GM19240 (cell line): ENCODE results near the genes EEF2KMT and LITAFD.

GRCh38 chr16:4733624-4733991 is 463 bp downstream of the ANKS3 start:
- RRBS: 2% methylated on average over 8 of the region's 18 CpGs

DNA sequence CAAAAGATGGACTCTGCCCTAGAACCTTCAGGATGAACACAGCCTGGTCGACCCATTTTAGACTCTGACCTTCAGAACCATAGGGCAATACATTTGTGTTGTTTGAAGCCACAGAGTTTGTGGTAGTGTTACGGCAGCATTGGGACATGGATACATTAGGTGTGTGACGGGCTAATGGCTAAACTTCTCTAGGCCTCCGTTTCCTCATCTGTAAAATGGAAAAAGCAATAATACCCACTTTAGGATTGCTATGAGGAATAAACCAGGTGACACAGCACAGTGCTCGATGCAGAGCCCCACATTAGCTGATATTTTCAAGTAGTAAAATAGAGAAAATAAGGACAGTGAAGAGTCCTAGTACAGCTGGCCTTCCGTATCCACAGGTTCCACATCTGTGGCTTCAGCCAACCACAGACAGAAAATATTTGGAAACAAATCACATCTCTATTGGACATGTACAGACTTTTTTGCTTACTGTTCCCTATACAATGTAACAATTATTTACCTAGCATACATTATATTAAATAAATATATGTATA is 1.9 kb upstream of the SMIM22 start:
- RRBS: no CpG with 5 or more reads among the region's 6 CpGs

DNA sequence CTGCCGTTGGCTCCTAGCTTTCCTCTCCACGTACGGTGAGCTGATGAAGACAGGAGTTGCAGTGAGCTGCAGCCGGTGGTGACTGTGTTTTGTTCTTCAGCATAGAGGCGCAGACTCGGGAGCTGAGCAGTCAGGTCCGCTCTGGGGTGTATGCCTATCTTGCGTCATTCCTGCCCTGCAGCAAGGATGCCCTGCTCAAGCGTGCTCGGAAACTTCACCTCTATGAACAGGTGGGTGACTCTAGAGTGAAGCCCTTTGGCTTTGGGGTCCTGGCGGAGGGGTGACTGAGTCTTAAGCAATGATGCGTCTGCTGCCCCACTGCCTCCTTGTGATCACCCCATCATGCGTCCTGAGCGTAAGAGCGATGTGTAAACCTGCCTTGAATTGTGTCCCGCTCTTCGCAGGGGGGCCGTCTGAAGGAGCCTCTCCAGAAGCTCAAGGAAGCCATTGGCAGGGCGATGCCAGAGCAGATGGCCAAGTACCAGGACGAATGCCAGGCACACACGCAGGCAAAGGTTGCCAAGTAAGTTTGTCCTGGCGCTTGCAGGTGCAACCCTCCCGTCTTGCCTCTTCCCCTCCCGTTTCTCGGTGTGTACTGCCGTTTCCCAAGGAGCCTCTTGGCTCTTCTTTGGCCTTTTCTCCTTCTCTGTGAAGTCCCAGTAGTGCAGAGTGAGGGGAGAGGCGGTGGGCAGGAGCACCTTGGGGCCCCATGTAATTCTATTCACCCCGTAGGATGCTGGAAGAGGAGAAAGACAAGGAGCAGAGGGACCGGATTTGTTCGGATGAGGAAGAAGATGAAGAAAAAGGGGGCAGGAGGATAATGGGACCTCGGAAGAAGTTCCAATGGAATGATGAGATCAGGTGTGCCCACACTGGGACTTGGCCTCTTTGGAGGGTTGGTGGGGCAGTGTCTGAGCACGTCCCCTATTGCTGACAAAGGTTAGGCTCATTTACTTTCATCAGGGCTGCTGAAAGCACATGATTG is 23.1 kb downstream of the UBN1 start:
- RRBS: no CpG with 5 or more reads among the region's 32 CpGs

DNA sequence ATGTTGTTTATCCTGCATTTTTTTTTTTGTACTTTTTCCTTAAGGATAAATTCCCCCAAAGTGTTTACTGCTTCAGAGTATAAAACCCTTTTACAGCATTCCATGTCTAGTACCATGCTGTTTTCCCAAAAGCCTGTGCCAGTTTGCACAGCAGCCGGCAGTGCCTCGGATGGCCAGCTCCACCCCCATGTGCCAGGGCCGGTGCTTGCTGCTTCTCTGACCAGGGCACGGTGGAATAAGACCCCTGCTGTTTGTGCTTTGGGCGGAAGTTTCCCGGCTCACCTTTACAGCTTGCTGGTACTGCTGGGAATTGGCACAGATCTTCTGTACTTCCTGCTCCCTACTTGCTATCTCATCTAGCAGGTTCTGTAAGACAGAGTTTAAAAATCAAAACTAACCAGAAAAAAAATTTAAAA is 41.4 kb downstream of the UBN1 start:
- RRBS: 96% methylated on average over 6 of the region's 6 CpGs

DNA sequence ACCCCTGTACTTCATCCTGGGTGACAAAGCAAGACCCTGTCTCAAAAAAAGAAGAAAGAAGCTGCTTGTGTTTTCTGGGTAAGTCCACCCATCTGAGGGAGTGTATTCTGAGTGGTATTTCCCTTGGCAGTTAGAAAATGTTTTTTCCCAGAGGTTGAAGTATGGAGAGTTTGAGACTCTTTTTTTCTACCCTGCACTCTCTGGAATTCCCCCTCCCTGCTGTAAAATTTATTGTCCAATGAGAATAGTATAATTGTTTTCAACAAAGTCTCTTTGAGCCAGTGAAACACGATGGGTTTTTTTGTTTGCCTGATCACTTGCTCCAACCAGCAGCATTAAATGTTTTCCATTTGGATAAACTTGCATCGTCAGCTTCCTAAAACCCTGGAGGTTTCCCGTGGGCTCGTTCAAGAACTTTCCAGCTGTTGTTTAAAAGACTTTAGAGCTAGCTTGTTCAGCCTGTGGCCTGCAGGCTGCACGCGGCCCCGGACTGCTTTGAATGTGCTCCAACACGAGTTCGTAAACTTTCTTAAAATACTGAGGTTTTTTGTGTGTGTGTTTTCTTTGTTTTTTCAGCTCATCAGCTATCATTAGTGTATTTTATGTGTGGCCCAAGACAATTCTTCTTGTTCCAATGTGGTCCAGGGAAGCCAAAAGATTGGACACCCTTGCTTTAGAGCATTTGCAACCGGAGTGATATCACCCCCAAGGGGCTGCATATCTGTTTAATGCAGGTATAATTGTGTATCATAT is 14.9 kb downstream of the NAGPA start:
- RRBS: no CpG with 5 or more reads among the region's 10 CpGs

- RRBS: 4% methylated on average over 2 of the region's 81 CpGs
Measured at GRCh38 chr16:5097439-5098344, at the start of gene EEF2KMT. Gene EEF2KMT (minus strand): TSS chr16:5097795.

DNA sequence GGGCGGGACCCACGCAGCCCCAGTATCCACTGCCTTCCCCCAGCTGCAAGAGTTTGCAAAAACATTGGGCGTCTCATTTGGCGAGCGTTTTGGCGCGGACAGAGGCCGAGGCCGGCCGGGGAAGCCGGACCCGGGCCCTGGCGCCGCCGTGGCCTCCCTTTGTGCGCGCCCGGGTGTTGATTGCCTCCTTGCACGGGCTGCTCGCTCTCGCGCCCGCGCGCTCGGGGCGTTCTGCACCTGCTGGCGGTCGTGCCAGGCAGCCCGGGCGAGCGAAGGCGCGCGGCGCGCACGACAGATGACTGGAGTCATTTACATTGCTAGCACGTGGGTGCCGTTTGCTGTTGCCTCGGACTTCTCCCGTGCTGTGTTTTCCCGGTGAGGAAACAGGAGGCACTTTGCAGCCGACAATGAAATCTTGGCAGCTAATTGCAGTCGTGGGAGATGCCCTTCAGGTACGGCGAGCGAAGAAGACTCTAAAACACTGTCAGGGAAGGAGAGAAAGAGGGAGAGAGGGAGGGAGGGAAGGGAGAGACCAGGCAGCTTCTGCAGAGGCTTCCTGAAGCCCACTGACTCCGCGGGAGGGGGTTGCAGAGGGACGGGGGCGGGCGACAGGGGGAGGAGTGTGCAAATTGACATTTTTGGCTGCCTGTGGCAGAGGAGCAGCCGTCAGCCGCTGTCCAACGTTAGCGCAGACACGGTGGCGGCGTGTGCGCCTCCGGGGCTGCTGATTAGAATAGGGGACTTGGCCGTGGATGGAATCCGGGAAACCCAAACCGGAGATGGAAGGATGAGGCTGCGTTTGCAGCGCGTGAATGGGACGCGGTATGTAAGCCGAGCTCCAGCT is 464.5 kb downstream of the RBFOX1 start:
- RRBS: 32% methylated on average over 24 of the region's 71 CpGs

DNA sequence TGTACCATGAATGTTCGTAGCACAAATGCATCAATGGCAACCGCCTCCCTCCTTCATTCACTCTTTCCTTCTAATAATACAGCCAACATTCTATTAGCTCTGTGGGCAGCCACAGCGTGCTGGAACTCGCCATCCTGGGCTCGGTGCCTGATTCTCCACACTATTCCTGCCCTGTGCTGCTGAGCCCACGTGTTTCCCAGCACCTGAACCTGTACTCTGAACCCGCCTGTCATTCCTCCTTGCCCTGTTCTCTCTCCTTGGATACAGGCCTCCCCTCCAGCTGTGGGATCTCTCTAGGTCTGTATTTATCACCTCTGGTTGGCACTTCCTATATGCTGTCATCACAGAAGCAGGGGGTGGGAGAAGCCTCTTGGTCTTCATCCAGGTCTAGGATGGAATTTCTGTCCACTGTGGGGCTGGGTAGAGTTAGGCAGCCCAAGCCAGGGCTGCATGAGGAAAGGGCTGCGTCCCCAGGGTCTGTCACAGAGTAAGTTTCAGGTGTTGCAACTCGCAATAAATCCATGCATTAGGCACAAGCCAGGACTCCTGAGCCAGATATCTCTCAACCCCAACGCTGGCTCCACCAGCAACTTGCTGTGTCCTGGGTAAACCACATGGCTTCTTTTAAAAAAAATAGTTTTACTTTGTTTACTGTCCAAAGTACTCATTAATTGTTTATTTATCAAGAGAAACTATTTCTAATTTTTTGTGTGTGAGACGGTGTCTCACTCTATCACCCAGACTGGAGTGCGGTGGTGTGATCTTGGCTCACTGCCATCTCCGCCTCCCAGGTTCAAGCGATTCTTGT is 56.1 kb downstream of the ABAT start:
- RRBS: no CpG with 5 or more reads among the region's 14 CpGs

- RRBS: no CpG with 5 or more reads among the region's 12 CpGs
Measured at GRCh38 chr16:8739692-8740565, 57.5 kb downstream of the TMEM186 start.

GRCh38 chr16:8806116-8807252 is 8.8 kb downstream of the PMM2 start:
- RRBS: no CpG with 5 or more reads among the region's 20 CpGs

- RRBS: no CpG with 5 or more reads among the region's 11 CpGs
Measured at GRCh38 chr16:8839437-8840211, 29.2 kb downstream of the CARHSP1 start.

DNA sequence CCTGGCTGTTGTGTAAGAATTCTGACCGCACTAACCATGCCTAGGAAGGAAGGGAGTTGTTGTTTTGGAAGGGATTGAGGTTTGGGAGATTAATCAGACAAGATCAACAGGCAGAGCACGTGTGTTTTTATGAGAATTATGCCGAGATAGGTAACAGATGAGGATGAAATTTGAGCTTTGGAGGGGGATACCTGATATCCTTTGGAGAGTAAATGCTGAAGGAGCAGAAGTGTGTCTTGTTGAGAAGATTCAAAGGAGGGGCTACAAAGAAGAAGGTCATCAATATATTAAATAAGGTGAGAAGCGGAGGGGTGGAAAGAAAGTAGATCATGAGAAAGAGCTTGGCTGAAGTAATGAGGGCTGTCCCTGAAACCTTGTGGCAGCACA is 26.7 kb downstream of the CARHSP1 start:
- RRBS: no CpG with 5 or more reads among the region's 4 CpGs

DNA sequence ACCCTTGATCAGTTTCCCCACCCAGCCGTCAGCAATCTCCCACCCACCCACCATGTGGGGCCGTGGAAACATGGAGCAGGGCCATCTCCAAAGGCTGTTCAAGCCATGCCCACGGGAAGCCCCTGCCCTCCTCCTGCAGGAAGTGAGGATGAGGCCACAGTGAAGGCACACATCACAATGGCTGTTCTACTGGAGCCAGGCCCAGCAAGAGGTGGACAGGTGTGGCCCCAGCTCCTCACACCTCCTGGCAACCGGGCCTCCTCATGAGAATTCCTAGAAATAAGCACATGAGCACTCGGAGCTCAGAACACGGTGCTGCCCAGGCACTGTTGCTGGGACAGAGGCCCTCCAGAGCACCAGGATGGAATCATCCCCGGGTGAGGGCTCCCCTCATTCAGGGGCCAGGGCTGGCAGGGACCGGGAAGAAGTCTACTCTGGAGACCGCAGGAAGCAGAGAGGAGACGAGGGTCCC is at the start of gene LITAFD:
Gene LITAFD, plus strand, starts transcription at position 218 of the 472 bp plus-strand sequence.
- RRBS: 100% methylated on average over 2 of the region's 10 CpGs

DNA sequence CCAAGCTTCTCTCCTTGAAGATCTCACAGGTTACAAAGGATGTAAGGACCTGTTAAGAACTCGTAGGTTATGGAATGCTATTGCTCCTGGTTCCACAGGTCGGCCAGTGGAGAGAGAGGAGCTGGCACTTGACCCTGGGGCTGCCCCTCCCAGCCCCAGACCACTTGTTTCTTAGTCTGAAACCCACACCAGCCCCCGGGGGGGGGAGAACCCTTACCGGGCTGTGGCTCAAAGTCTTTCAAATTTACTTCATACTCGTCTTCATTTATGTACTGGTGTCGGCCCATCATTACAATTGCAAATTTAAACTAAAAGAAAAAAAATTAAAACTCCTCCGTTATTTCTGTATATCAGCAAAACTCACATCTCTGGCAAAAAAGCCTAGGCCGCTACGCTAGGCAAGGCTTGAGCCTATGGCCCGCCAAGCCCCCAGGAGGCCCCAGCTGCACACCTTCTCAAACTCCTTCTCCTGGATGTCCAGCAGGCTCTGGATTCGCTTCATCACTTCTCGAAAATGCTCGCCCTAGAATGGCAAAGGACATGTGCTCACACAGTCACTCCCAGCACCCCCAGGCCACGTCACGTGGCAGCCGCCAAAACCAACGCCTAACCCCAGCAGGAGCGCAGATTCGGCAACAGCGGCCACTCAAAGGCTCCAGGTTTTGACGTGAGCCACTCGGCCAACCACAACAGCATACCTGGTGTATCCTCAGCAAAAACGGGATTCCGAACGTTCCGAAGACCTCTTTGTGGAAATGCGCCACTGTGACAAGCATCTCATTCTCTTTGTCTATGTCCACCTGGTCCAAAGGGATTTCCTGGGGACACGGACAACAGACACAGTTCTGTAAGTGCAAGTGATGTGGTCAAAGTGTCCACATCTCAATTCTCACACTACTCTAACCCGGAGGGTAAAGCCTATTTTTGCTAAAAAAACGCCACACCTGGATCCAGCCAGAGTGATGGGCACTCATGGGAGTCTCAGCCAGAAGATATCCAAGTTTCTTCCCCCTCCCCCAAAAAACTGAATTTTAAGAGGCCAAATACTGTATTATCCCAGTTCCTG is 12.5 kb downstream of the LITAFD start:
- RRBS: no CpG with 5 or more reads among the region's 30 CpGs

DNA sequence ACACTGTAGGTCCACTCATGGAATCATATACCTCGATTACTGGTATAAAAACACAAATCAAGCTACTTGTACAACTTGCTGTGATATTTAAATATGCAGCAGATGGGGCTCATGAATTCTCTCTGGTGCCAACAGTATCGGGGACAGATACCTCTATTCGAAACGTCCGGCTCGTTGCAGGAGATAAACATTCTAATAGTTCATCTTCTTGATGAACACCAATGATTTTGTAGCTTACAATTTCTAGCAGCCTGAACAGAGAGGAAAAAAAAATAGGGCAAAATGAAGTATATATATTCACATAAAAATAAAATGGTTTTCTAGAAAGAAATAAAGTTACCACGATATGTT is 13.3 kb downstream of the LITAFD start:
- RRBS: no CpG with 5 or more reads among the region's 7 CpGs

DNA sequence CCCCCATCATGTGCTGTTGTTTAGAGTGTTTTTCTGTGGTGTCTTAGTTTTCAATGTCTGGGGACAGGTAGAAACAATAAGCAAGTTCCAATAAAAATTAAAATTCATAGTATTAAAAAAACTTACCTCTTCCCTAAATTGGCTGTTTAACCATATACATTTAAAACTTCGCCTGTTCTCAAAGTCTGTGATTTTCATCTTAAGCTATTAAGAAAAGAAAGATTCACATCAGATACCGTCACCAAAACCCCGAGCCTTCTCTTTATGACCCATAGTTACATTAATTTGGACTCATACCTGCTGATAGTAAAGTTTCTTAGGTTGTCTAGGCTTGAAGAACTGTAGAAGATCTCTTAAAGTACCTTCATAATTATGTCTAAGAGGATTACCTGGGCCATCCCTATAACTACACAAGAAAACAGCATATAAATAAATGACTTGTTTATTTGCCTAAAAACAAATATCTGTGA is 16.1 kb downstream of the LITAFD start:
- RRBS: no CpG with 5 or more reads among the region's 3 CpGs

GRCh38 chr16:8903076-8903659 is 21.0 kb downstream of the LITAFD start:
- RRBS: no CpG with 5 or more reads among the region's 15 CpGs

- RRBS: no CpG with 5 or more reads among the region's 4 CpGs
Measured at GRCh38 chr16:8918163-8918660, 36.1 kb downstream of the LITAFD start.

- RRBS: no CpG with 5 or more reads among the region's 8 CpGs
Measured at GRCh38 chr16:8946408-8946908, 17.2 kb downstream of the USP7 start.

- RRBS: no CpG with 5 or more reads among the region's 5 CpGs
Measured at GRCh38 chr16:9061182-9061961, 30.1 kb upstream of the HAPSTR1 start.